ENCODE results near the gene CHMP3.

DNA sequence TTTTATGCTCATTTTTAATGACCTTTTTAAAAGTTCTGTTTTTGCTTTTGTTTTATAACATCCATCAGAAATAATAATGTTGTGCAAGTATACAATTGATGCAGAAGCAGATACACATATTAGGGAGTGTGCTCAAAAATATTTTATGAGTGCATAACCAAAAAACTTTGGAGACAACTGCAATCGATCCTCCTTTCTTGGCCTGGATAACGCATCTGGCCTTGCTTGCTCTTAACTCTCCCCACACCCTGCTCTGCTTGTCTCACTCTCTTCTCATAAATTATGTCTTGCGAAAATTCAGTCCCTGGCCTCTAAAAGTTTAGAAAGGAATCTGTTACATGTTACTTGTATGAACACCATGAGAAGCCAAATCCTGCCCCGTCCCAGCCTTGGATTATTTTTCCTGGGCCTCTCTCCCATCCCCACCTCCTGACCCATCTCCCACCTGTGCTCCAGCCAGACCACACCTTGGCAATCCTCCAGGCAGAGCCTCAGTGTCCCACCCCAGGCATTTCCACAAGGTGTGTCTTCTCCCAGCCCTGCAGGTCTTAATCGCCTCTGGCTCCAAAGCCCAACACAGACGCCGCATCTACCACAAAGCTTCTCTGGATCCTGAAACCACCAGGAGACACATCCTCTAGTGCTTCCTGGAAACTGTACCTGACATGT is 99.4 kb upstream of the ST3GAL5 start:
- PRO-cap, 2 experiments: no peak in any of the 2 experiments

- PRO-cap, 2 experiments: no peak in any of the 2 experiments
Observed at GRCh38 chr2:85998334-85999151, 107.1 kb downstream of the POLR1A start.

DNA sequence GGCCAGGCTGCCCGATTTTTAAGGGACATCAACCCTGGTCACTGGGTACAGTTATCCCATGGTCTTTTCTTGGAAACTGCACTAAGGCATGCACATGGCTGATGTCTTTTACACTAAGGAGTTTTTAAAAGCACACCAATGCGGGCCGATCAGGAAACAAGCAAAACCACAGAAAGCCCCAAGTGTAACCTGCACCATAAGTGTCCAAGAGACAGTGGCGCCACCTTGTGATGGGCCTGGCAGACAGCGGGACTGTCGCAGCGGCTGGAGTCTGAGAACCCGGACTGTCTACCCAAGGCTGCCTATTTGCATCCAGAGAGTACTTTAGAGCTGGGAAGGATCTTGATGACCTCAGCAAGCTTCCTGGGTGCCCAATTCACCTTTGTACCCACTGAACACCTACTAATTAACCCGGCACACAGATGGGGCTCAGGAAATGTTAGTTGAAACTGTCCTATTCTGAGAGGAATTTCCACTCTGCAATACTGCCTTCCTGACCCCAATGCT is 25.8 kb downstream of the POLR1A start:
- PRO-cap, 2 experiments: peak in 2 of 2 experiments; most common plus-strand start position 242 of the sequence (in 2)

DNA sequence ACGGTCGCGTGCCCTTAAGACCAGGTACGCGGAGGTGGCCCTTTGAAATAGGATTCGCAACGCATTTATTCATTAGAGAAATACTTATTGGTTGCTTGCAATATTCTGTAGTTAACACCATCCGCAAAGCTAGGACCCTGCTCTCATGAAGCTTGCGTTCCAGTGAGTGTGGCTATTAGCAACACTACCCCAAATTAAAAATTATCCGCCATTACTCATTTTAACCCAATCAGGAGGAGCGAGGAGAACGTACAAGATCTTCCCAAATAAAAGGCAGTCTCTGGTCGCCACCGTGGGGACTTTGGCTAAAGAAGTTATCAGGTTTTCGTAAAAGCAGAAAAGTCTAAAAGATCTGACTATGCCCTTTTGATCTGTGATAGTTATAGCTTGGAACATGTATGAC is 432 bp downstream of the PTCD3 start:
- PRO-cap, 2 experiments: peak in 1 of 2 experiments; most common plus-strand start position 218 of the sequence (in 1); most common minus-strand start position 170 of the sequence (in 1)

DNA sequence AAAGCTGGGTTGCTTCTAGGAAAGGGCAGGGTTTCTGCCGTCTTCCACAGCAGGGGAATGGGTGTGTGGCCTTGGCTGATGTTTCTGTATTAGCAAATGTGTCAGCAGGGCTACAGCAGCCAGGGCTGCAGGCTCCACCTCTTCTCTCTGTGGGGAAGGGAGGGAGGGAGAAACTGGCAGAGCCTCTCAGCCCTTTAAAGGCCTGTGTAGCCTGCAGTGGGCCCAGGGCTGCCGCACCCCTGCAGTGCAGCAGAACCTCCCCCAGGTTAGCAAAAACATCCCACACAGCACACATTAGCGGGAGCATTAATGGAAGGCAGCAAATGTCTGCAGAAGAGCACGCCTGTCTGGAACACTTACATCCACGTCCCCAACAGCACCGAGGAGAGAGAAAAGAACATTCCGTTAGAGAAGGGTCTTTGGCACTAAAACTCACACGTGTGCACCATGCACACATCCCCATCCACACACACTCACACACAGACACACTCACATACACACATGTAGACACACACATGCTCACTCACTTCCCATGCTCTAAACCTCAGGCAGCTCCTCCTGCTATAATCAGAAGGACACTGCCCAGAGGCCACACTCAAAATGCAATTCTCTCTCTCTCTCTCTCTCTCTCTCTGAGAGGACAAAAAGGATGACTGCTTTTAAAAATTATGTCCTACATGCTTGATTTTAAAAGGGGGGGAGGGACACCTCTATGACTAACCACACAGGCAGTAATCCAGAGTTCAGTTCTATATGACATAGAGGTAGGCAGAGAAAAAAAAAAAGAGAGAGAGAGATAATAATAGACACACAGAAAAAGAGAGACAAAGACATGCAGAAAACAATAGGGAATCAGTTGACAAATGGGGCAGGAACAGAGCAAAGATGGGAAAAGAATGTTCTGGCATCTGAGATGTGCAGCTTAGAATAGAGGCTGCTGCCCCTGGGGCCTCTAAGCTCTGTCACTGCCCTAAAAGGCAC is 24.2 kb downstream of the MRPL35 start:
- PRO-cap, 2 experiments: no peak in any of the 2 experiments

GRCh38 chr2:86474819-86475577 is 33.8 kb downstream of the KDM3A start:
- PRO-cap, 2 experiments: no peak in any of the 2 experiments

DNA sequence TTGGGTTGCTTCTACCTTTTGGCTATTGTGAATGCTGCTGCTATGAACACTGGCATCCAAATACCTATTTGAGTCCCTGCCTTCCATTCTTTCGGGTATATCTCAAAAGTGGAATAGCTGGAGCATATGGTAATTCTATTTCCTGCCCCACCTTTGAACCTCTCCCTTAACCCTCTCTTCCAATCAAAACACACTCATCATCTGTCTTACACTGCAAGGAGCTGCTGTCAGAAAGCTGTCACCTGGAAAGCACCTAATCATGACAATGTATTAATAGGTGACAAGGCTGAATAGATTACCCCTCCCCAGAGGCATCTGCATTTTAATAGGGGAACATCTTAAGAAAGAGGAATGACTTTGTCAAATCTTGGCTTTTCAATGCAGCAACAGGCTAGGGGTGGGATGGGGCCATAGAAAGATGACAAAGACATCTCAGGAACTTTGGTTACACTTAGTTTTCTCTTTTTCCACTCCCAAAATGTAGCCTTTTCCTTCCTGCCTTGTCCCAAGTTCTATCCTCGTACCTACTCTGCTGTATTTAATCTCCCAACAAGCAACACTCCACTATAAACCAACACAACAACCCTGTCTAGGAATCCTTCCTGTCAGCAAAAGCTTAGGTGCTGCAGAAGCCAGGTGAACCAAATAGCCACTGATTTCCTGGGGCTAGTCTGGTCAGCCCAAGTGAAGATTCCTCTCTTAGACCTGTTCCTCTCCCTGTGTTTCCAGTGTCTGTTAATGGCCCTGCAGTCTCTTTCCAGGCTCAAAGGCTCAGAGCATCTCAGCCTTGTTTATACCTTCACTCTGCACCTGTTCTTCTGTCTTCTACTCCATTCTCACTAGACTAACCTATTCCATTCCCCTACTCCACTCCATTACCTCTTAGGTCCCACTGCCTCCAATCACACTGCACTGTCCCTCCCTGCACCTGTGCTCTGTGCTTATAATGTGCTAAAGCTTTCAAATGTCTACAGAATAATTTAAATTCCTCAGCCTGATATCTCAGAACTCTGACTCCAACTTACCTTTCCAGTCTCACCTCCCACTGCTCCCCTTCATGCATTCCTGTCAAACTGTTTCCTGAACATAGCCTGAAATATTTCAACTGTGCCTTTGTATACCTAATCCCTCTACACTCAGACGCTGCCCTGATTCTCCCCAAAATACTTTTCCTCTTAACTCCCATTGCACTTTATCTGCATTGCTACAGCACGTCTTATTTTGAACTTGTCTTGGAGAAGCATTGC is 41.0 kb downstream of the CHMP3 start:
- PRO-cap, 2 experiments: no peak in any of the 2 experiments

- PRO-cap, 2 experiments: peak in 2 of 2 experiments; most common plus-strand start chr2:86563561 (in 2); most common minus-strand start chr2:86563312 (in 2)
Observed at GRCh38 chr2:86562528-86563772, at the start of gene CHMP3. TSS of gene CHMP3 (minus strand) at chr2:86563443.

DNA sequence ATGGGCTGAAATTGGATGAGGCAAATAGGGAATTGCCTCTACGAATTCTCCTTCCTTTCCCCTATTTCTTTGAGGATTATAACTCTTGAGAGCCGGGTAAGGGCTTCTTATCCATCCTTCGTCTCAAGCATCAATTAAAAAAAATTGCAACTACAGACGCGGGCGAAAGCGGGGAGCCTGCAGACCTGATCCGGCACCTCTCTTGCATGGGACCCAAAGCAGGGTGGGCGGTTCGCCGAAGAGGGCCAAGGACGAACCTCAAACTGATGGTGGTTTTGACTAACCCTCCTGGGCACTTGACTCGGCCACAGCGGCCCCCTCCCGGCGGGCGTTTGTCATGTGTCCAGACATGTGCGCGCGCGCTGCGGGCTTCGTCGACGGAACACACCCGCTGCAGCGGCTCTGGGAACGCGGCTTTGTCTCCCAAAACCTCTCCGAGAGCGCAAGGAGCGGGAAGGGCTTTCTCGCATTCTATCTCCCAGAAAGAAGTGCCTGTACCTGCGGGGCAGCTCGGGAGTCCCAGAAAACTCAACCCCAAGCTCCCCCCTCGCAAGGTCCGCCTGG is 1.9 kb downstream of the CD8A start:
- PRO-cap, 2 experiments: no peak in any of the 2 experiments

DNA sequence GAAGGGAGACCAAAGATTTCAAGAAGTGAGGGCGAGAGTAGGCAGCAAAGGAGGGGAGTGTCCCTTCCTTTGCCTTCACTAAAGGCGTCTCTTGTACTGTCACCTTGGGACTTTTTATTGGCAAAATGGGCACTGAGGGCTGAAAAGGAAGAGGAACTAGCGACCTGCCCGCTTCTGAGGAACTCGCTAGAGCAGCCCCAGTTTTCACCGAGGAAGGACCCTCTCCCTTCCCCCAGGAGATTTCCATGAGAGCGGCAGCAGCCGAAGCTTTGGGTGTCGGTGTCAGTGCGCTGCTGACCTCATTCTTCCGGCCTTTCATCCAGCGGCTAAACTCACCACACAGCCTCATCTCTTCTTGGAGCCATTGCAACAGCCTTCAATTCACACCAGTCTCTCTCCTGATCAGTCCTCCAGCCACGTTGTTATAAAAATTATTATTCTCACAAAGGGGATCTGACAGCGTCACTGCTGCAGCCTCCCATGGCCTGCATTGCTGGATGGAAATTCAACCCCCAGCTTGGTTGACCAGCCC is 527 bp upstream of the CD8A start:
- PRO-cap, 2 experiments: peak in 2 of 2 experiments; most common plus-strand start position 379 of the sequence (in 2); most common minus-strand start position 56 of the sequence (in 1)

- PRO-cap, 2 experiments: peak in 1 of 2 experiments; most common plus-strand start chr2:86795060 (in 1); most common minus-strand start chr2:86794938 (in 1)
Observed at GRCh38 chr2:86794714-86795900, 4.4 kb upstream of the CD8A start.

DNA sequence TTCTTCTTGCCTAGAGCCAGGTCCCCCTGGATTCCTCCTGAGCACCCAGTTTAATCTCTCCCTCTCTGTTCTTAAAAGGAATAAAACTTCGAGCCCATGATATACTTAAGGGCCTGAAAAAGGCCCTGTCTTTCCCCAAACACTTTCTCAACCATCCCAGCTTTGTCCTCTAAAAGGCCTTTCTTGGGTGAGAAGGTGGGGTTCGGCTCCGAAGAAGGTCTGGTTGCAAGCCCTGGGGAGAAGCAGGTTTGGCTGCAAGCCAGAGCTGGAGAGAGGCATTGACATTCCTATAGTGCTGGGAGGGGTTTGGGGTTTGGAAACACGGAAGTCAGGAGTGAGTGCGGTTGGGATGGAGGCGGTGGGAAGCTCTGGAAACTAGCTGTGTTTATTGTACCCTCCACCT is 5.8 kb downstream of the CD8B start:
- PRO-cap, 2 experiments: no peak in any of the 2 experiments

GRCh38 chr2:87516345-87517121 is 231.4 kb upstream of the PLGLB2 start:
- PRO-cap, 2 experiments: no peak in any of the 2 experiments

- PRO-cap, 2 experiments: no peak in any of the 2 experiments
Observed at GRCh38 chr2:87593778-87594264, 154.1 kb upstream of the PLGLB2 start.

GRCh38 chr2:88002808-88003649 is 52.6 kb downstream of the KRCC1 start:
- PRO-cap, 2 experiments: no peak in any of the 2 experiments

DNA sequence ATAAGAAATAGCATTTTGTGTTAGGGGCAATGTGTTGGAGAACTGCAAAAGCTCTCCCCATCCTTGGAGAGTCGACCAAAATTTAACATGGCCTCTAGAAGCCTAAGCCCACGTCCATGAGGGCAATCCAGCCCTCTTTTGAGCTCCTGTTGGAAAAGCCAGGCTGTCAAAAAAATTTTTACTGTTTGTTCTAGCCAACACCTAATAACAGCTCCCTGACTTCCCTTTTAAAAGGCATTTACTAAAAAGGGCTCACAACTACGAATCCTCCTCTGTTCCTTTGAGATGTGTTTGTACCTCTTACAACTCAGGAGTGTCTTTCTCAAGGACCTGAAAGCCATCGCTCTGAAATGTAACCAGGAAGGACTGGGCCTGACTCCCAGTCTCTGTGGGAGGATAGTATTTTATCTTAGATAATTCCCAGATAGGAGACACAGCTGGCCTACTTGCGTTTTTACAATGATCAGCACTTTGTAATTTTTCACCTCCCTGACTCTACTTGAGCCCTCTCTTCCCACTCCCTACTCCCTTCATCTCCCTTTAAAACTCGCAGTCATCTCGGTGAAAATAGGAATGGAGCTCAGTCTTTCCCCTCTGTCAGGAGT is 1.3 kb downstream of the KRCC1 start:
- PRO-cap, 2 experiments: no peak in any of the 2 experiments

DNA sequence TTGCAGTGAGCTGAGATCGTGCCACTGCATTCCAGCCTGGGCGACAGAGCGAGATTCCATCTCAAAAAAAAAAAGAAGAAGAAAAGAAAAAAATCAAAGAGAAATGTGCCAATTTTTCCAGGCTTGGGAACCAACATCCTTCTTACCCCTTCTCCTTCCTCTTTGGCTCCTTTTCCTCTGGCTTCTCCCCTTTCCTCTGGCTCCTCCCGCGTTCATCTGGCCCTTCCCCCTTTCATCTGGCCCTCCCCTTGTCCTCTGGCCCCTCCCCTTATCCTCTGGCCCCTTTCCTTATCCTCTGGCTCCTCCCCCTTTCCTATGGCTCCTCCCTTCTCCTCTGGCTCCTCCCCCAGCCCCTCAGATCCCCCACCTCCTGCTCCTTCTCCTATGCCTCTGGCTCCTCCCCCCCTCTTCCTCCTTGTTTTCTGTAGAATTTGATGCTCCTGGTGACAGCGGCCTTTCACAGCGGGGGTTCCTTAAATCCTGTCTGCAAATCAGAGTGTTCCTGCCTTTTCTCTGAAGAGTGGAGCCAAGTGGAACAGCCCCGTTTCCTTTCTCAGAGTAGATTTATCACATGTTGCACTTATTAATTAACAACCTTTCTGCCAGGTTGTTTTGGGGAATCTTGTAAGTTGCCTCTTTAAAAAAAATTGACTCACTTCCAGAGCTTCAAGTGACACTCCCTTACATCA is 28.1 kb downstream of the FABP1 start:
- PRO-cap, 2 experiments: no peak in any of the 2 experiments

DNA sequence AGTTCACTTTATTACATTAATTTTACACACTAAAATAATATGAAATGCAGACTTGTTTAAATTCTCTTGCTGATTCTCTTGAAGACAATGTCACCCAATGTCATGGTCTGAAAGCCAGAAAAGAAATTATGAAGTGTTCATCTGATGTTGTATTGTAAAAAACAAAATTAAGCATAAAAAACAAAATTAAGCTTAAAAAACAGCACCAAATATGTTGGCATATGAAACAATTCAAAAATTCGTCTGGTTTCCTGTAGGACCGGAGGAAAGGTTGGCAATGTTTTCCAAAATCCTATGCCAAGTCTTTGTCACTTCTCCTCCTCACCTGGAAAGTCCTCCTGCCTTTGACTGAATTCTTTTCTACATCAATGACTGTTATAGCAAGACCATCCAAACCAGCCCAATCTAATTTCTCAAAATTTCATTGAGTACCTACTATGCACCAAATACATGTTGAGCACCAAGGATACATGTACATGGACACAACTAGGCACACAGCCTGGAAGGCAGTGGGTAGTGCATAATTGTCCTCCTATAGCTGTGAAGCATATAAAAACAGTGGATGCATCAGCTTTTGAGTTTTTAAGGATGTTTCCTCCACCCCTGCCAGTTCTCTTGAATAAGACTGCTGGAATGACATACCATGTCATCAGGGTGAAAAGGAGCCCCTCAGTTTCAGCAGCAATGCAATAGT is 4.7 kb downstream of the FABP1 start:
- PRO-cap, 2 experiments: no peak in any of the 2 experiments

GRCh38 chr2:88139216-88139979 is 11.5 kb upstream of the FABP1 start:
- PRO-cap, 2 experiments: no peak in any of the 2 experiments

GRCh38 chr2:88146573-88147001 is 18.7 kb upstream of the FABP1 start:
- PRO-cap, 2 experiments: no peak in any of the 2 experiments